Right atrium auricular region (tissue), 2 donors: ENCODE measurements around a stretch of chrX.

DNA sequence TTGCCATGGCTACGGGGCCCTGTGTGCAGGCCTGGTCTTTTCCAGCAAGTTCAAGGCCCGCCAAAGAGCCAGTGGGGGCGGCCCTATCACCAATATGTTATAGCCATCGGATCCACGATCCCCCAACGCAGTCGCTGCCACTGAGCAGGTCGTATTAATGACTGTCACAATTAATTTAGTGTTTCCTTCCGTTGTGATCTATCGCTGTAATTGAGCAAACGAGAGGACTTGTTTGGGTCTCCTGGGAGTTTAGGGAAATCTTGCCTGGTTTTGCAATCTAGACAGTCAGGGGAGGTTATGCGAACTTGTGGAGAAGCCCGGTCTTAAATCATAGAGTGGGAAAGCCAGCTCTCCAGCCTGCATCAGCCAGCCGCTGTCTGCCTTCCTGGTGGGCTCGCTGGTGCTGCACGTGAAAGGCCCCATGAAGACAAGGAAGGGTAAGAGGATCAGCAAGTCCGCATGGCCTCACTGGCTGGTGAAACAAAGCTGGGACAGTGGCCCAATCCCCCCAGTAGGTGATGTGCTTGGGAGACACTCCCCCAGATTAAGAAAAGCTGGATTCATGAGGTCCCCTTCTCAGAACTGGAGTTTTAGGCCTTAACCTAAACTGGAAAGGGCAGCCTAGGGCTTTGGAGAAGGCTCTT, 452.2 kb downstream of the BCOR start:
- PRO-cap = no peak
- RAMPAGE, long total RNA, 2 experiments = no peak in any of the 2 experiments

DNA sequence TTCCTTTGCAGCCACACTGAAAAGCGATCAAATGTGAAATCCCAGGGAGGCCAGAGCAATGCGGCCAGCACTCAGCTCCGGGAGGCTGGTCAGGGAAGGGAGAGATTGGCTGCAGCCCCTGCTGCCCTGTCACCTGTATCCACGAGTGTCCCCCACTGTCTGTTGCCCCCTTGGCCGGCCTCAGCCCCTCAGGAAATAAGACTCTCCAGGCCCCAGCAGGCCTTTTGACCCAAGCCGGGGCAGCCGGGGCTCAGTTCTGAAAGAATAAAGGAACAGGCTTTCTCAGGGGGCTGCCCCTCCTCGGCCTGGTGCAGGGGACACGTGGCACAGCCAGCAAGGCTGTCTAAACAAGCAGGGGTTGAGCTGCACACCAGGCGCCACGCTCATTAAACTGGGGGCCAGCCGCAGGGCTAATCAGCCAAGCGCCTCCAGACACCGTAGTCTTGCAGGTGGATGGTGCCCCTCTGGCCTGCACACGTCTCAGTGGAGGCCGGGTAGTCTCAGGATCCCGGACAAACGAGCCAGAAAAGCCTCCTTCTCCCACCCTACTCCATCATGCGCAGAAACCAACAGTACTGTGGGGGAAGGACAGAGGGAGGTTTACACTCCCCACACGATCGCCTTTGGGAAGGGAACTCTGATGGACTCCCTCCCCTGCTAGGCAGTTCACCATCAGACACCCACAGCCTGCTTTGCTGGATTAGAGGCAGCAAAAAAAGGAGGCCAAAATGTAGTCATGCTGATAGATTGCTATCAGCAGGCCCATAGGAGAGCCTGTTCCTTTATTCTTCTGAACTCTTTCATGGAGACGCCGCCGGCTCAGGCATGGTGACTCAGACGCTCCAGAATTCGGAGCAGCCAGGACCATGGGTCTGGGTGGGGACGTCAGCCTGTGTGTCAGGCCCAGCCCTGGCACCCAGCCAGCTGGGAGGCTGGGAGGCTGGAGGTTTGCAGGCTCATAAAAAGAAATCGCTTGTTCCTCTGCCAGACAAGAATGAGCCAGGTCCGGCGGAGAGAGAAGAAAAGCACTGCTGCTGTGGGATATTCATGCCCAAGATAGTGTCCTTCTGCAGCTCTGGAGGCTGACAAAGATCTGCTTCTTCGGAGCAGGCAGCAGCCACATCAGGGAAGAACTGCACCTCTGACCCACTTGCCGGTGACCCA, 342.4 kb downstream of the BCOR start:
- PRO-cap = bidirectional peak, plus-strand start at position 987 of the sequence, minus-strand start at position 839 of the sequence
- RAMPAGE, long total RNA, 2 experiments = no peak in any of the 2 experiments

DNA sequence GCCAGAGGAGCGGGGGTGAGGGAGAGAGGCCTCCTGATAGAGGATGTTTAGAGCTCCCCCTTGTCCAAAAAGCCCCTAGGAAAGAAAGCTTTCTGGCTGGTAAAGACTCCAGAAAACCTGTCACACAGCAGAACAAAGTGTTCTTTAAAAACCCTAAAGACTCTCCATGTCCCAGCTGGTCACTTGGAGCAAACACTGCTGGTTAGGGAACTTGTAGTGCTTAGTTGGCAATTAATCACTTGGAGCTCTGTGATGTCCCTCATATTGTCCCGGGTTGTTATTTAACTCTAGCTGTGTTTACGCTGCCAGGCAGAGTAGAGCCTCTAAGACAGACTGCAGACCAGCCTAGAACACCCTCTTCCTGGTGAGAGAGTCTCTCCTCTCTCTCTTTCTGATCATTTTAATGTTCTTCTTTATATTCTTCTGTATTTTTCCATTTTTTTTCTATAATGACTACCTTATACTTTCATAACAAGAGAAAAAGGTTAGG, 267.3 kb downstream of the BCOR start:
- PRO-cap = no peak
- RAMPAGE, long total RNA, 2 experiments = no peak in any of the 2 experiments

GRCh38 chrX:40012940-40013706, 84.6 kb downstream of the BCOR start:
- PRO-cap = bidirectional peak, plus-strand start at chrX:40013192, minus-strand start at chrX:40013141; bidirectional peak, plus-strand start at chrX:40013608, minus-strand start at chrX:40013440; bidirectional peak, plus-strand start at chrX:40013879, minus-strand start at chrX:40013658
- RAMPAGE, long total RNA, 2 experiments = no peak in any of the 2 experiments

DNA sequence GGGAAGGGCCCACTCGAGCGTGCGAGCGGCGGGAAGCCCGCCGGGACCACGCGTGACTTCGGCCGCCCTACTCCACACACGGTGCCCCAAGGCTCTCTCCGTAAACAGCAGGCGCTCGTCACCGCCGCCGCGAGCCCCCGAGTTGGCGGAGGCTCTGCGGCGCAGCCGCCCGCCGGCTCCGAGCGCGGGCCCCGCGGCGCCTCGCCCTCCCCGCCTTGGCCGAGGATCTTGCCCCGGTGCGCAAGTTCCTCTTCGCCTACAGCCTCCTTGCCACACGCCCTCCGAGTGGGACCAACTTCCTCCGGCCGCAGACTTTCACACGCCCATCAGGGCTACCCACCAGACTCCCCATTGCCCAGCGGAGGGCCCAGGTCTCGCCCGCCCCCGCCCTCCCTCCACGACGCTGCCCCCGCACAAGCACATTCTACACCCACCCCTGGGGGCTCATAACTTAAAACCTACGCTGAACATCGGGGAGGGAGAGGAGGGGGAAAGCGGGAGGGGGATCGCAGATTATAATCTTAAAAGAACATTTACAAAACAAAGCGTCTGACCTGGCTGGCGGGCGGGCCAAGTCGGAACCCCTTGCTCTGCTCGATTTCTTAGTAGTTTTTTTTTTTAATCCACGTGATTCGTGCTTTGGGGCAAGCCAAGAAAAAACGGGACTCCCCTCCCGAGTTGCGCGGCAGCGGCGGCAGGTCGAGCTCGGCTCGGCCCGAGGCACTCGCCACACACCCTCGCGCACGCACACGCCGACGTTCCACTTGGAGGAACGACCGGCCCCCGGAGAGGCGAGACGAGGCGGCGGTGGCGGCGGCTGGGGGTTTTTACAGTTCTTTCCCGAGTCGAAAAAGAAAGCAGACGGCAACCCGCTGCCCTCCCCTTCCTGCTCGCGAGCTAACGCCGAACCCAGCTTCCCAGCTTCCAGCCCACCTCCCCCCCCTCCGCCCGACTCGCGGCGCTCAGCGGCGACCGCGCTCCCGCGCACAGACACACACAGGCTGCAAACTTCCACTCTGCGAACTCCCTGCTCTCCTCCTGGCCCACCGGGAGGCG, 1.5 kb downstream of the BCOR start:
- PRO-cap = unidirectional peak, minus-strand start at position 287 of the sequence; bidirectional peak, plus-strand start at position 763 of the sequence, minus-strand start at position 733 of the sequence; bidirectional peak, plus-strand start at position 951 of the sequence, minus-strand start at position 899 of the sequence
- RAMPAGE, long total RNA, 2 experiments = no peak in any of the 2 experiments

- PRO-cap = bidirectional peak, plus-strand start at chrX:40132983, minus-strand start at chrX:40132851
- RAMPAGE, long total RNA, 2 experiments = no peak in any of the 2 experiments
These were observed 34.9 kb upstream of the BCOR start for GRCh38 chrX:40132669-40133104.

- PRO-cap = unidirectional peak, minus-strand start at chrX:40149235
- RAMPAGE, long total RNA, 2 experiments = no peak in any of the 2 experiments
These were observed 51.1 kb upstream of the BCOR start for GRCh38 chrX:40148421-40149690.

GRCh38 chrX:40151574-40152113, 53.9 kb upstream of the BCOR start:
- PRO-cap = bidirectional peak, plus-strand start at chrX:40151926, minus-strand start at chrX:40151802
- RAMPAGE, long total RNA, 2 experiments = no peak in any of the 2 experiments

- PRO-cap = bidirectional peak, plus-strand start at chrX:40158379, minus-strand start at chrX:40158346
- RAMPAGE, long total RNA, 2 experiments = no peak in any of the 2 experiments
These were observed 60.6 kb upstream of the BCOR start for GRCh38 chrX:40158236-40158873.

DNA sequence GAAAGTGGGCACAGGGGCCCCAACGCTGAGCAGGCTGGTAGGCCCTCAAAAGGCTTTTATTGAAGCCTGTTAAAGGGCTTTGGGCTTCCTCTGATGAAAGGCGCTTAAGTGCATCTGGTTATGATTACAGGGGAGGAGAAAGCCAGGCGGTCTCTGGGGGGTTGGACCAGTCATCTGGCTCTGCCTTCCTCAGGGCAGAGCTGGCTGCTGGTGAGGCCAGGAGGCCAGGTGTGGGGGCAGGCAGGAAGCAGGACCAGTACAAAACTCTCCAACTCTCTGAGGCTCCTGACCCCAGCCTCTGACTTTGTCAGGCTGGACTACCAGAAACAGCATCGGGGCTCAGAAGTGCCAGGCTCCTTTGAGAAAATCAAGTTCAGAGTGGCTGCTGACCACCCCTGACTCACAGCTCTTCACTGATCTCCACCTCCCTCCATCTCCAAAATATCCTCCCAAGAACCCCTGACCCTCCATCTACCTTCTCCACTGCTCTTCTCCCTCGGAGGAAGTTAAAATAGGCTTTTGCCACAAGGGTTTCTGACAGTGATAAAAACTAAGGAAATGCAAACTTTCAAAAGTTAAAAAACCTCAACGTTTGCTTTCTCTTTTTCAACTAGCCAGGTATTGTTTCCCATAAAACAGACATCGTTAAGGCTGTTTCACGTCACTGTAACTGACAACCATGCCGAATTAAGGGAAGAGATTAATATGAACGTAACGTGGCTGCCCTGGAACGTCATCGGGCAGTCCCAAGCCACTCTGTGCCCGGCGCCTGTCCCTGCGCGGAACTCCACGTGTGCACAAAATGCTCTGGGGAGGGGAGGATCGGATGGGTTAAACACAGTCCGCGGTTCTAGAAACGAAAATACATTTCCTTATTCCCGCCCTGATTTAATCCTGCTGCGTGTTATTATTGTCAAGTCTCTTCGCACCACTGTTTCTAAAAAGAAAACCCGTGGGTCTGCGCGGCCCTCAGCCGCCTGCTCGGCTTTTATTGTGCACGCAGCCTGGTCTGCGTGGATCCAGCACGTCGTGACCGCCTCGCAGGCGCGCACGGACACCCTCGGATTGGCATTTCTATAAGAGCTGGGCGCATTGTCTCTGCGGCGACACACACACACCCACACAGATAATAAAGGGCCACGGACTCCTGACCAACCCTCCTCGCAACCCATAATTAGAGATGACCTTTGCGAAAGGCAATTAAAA, 69.3 kb upstream of the BCOR start:
- PRO-cap = bidirectional peak, plus-strand start at position 800 of the sequence, minus-strand start at position 678 of the sequence
- RAMPAGE, long total RNA, 2 experiments = no peak in any of the 2 experiments

DNA sequence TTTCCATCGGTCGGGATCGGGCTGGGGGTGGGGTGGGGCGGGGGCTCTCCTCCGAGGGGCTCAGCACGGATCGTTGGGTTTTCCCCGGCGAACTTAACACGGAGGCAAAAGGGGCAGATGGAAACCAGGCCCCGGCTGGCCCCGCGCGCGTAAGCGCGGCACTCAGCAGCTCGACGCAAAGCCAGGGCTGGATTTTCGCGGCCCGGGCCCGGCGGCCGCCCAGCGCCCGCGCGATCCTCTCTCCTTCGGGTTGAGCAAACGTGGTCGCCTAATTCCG, 77.3 kb upstream of the BCOR start:
- PRO-cap = no peak
- RAMPAGE, long total RNA, 2 experiments = no peak in any of the 2 experiments

DNA sequence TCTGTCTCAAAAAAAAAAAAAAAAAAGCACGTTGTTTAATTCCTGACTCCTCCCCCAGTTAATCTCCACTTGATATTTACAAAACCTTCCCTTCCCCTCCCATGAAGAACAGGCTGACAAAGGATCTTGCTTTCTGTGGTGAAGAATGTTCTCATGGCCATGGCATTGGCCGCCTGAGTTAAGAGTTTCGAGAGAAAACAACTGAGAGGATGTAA, 168.2 kb upstream of the BCOR start:
- PRO-cap = no peak
- RAMPAGE, long total RNA, 2 experiments = no peak in any of the 2 experiments

DNA sequence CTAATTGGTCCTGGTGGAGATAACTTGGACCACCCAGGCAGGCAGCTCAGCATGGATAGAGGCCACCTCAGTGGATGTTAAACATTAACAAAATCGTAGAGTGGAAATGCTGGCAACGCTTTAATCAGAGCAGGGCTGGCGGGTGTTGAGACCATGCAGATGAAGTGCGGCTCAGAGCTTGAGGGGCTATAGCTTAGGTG, 178.0 kb upstream of the ATP6AP2 start:
- PRO-cap = no peak
- RAMPAGE, long total RNA, 2 experiments = no peak in any of the 2 experiments

DNA sequence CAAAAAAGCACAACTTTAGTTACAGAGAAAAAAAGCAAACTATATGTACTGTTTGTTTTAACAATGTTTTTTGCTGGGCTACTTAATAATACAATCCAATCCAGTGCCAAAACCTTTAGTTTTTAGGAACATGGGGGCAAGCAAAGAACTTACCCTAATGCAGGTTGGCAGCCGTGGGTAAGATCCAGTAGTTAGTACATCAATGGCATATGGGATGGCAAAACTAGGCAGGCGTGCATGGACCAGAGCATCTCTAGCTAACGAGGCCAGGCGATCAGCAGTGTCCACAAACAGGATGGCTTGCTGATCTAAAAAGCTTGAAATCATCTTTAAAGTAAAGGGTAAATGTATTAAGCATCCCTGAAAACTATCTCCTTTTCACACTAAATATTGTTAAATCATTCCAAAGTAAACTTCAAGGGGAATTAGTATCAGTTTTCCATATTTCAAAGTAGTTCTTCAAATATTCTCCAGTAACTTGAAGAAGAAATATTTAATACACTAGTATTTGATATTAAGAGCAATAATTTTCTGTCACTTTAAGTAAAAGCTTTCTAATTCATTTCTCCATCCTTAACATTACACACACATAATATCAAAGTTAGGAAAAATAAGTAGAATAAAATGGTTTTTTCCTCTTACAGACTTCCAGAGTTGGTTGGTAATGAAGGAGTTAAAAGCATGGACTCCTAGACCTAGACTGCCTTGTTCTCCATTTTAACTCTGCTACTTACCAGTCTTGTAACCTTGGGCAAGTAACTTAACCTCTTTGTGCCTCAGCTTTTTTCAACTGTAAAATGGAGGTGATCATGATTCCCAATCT, 20.7 kb downstream of the MED14 start:
- PRO-cap = no peak
- RAMPAGE, long total RNA, 2 experiments = no peak in any of the 2 experiments

DNA sequence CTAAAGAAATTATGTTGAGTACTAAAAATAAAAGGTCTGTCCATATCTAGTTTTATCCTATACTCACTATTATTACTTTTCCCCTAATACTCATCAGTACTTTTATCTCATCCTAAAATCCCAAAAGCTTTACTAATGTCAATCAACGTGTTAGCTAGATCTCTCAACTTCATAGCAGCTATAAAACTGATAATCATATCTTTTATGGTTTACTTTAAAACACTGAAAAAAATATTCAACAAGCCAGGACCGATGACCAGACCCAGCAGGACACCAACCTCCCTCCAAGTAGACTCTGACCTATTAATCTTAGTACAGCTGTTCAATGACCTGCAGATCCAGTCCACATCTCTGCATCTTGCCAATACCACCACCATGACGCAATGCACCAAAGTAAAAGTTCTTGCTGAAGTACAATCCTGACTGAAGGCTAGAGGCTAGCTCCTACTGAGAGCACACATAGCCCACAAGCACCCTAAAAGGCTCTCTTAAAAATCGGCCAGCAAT, 7.8 kb downstream of the MED14 start:
- PRO-cap = no peak
- RAMPAGE, long total RNA, 2 experiments = no peak in any of the 2 experiments

GRCh38 chrX:41045816-41046634, 39.2 kb upstream of the USP9X start:
- PRO-cap = no peak
- RAMPAGE, long total RNA, 2 experiments = no peak in any of the 2 experiments

- PRO-cap = bidirectional peak, plus-strand start at chrX:41084569, minus-strand start at chrX:41084453; bidirectional peak, plus-strand start at chrX:41084804, minus-strand start at chrX:41084658
- RAMPAGE, long total RNA, 2 experiments = no peak in any of the 2 experiments
These were observed 909 bp upstream of the USP9X start for GRCh38 chrX:41084060-41085012.

GRCh38 chrX:41102386-41102698, 17.1 kb downstream of the USP9X start:
- PRO-cap = no peak
- RAMPAGE, long total RNA, 2 experiments = no peak in any of the 2 experiments

DNA sequence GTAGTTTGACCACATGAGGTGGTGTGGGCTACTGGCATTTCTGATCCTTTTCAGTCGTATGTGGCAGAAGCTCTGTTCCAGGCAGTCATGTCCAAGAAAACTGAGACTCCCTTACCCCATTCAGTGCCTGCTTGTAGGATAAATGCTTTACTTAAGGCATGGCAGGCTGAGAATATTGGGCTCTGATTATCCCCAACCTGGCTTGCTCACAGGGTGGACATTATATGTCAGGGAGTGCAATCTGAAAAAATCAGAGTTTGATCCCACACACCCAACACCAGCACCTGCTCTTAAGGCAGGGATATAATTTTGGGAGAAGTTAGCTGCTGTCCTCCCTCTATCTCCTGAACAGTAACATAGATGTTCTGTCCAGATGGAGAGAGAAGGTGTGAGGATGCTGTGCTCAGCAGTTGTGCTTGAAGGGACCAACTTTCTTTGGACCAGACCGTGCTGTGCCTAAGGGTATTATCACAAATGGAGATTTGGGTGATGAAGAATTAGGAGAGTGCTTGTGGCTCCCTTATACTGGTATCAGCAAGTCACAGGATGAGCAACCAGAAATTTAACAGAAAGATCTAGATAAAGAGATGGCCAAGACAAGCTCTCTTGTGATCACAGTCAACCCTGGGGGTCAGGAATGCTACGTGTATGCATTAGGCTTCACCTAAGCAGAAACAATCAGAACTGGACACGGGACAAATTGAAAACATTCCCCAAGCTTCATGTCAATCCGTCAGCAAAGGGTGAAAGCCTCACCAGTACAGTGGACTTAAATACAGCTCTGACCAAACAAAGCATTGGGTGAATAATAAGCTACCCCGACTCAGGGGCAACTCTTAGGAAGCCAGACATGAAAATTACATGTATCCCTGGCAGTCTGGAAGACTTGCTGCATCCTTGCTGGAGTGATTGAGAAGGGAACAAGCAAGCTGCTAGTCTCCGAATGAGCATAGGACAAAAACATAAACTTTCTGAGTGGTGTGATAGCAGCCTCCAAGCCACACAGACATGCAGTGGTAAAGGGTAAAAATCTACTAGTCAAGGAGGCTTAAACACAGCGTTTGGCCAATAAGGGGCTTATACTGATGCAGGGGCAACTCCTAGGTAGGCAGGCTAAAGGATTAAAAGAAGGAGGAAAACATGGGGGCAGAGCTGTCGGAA, 71.5 kb downstream of the USP9X start:
- PRO-cap = no peak
- RAMPAGE, long total RNA, 2 experiments = no peak in any of the 2 experiments

DNA sequence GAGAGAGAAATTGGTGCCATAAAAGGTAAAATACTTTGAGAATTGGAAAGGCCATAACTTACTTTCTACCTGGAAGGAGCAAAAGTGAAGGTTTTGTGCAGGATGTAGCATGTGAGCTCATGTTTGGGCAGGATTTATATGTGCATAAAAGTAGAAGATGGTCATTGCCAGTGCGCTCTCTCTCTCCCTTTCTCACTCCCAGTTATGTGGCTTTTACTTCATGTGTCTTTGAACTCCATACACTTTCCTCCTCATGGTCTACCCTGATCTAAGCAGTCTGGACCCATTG, 106.5 kb downstream of the USP9X start:
- PRO-cap = no peak
- RAMPAGE, long total RNA, 2 experiments = no peak in any of the 2 experiments